Natural killer cell (primary cell): ENCODE data around the gene PLCH1.

DNA sequence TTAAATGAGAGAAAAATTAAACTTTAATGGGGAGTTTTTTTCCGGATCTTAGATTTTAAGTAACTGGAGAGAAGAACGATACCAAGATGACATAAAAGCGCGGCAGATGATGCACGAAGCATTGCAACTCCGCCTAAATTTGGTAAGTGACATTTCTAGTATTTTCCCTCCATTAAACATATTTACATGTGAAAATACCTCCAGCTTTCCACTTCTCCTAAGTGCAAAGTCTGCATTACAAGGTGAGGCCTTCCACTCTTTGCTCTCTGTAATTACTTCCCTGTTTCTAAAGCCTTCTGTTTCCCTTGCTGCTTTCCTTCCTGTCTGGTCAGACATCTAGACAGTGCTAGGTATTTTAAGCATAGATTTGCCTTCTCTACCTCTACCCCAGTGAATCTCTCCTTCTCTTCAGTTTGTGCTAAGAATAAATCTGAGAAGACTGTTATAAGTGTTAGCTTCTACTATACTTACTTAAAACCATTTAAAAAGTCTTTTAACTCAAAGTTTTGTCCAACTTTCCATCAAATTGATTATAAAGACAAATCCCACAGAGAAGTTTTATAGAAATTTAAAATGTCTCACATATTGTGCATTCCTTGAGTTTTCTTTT is 1.8 kb downstream of the P2RY12 start:
- PRO-cap = no peak

DNA sequence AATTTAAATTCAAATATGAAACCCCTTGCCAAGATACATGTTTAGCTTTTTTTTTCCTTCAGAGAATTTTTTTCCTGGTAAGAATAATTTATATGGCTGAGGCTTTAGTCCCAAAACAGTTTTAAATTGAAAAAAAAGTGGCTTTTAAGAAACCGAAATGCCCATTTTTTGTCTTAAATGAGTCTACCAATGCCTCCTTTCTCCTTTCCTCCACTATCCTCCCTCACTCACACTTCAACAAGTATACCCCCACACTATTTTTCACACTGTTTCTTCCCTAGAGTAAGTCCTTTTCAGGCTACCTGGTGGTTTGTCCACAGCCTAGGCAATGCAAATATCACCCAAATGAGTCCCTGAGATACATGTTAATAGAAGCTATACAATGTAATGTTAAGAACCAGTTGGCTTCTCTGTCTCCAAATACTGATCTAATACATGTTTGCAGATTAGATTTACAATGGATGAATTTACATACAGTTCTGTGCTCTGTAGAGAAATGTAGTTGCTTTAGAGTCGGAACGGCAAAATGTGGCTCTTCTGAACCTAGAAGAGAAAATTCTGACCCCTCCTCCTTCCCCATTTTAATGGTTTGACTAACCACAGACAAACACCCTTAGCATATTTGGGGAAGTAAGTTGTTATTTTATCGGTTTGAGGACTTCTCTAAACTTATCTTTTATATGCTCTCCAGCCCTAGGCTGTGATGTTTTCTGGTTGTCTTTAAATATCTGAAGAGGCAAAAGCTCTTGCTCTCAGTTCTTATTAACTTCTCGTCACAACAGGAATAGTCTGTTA is 63.6 kb upstream of the MBNL1 start:
- PRO-cap = unidirectional peak, minus-strand start at position 530 of the sequence

DNA sequence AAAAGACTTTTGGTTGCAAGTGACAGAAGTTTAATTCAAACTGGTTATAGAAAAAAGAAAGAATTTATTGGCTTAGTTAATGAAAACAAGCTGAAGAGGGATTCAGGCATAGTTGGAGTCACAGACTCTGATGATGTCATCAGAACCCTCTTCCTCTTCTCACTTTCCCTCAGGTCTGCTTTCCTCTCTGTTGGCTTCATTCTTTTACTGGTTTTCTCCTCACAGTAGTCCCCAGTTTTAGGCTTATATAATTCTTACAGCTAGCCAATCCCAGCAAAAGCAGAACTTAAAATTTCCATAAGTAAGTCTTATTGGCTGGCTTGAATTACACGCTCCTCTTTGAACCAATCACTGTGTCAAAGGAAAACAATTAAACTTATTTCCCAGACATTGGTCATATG is 31.9 kb upstream of the MBNL1 start:
- PRO-cap = no peak

DNA sequence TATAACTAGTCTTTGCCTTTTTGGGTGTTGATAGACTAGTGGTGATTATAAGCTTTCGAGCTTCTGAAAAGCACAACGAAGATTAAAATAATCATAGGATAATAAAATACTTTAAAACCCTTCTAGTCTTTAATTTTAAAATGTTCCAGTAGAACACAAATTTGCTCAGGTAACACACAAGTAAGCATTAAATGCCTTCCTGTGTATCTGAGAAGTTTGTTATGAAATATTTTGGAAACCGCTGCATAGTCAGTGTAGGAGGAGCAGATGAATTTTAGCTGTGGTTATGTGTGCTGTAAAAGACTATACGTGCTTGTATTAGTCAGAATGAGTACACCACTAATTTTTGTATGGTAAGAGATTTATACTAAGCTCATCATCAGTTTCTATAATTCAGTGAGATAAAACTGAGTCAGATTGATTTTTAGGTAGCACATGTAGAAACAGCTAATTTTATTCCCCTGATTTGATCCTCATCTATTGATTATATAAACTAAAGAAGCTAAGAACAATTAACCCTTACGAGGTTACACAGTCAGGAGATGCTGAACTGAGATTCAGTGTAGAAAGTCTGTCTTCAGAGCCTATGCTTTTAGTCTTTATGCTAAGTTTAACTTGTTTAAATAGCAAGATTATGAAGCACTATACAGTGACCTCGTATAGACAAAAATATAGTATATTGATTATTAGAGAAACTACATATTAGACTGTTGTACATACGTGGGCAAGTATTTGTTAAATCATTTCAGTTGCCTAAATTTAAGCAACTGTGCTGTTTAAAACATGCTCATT is 41.3 kb downstream of the MBNL1 start:
- PRO-cap = no peak

DNA sequence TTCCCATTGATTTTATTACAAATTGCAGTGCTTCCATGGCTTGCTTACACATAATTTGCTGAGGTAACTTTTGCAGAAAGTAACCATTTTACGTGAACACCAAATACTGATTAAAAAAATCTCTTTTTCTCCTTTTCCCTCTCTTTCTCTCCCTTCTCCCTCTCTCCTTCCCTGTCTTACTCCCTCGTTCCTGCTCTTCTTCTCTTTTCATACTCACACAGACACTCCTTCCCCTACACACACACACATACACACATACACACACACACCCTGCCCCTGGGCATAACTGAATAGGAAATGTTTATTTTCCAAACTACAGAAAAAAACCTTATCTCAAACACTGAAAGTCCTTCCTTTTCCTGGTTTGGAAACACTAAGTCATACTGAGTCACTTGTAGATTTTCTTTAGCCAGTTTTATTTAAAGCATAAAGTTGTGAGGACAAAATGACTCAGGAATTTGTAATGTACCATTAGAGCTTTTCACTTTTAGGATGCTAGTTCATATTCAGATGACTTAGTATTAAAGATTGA is 62.3 kb downstream of the MBNL1 start:
- PRO-cap = no peak

DNA sequence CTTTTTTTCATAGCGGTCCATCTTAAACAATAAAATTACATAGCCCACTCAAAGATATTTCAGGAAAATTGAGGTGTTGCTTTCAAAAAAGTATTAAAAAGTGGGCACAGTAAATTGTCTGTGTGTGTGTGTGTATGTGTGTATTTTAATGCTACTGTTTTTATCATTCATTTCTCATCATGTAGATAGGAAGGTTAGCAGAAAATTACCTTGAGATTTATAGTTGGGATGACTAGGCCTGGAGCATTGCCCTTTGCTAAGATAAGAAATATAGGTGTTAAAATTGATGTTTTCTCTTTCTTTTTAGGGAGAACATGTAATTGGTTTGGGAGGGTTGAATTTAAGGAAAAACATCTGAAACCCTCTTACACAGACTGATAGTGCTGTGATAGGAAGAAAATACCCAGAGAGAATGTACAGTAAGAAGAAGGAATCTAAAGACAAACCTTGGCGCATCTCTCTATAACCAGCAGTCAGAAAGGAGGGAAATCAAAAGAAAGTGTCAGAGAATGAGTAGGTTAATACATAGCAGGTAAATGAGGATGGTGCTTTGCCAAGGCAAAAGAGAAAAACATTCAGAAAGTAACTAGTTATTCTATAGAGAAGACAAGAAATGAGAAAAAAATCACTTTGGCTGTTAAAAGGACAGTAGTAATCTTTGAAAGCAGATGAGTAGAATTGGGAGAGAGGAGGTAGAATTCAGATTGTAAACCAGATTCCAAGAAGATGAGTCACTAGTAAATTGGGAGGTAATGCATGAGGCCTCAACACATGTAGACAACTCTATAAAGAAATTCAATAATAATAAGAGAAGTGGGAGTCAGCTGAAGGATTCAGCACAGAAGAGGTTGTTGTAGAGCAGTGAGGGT is 81.1 kb downstream of the MBNL1 start:
- PRO-cap = no peak

GRCh38 chr3:152372505-152373620 is 104.1 kb downstream of the MBNL1 start:
- PRO-cap = no peak

GRCh38 chr3:152390510-152391017 is 121.8 kb downstream of the MBNL1 start:
- PRO-cap = no peak

GRCh38 chr3:152412677-152413052 is 143.9 kb downstream of the MBNL1 start:
- PRO-cap = no peak

GRCh38 chr3:152424065-152424975 is 155.6 kb downstream of the MBNL1 start:
- PRO-cap = no peak

DNA sequence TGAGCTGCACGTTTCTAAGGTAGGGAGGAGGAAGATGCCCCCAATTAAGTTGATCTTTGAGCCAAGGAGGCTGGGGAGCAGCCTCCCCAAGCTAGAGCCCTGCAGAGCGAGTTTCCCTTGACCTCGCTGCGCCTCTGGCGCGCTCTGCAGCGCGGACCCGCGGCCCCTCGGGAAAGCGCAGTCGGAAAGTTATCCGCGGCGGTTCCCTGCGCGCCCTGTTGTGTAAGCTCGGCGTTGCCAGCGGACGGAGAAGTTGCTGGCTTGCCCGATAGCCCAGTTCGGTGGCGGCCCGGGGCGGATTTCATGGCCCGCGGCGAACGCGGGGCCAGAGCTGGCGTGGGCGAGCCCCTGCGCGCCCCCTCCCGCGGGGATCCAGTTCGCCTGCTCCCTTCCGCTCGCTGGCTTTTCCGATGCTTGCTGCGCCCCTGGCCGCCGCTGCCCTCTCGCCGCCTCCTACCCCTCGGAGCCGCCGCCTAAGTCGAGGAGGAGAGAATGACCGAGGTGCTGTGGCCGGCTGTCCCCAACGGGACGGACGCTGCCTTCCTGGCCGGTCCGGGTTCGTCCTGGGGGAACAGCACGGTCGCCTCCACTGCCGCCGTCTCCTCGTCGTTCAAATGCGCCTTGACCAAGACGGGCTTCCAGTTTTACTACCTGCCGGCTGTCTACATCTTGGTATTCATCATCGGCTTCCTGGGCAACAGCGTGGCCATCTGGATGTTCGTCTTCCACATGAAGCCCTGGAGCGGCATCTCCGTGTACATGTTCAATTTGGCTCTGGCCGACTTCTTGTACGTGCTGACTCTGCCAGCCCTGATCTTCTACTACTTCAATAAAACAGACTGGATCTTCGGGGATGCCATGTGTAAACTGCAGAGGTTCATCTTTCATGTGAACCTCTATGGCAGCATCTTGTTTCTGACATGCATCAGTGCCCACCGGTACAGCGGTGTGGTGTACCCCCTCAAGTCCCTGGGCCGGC is 649 bp downstream of the P2RY1 start:
- PRO-cap = no peak

DNA sequence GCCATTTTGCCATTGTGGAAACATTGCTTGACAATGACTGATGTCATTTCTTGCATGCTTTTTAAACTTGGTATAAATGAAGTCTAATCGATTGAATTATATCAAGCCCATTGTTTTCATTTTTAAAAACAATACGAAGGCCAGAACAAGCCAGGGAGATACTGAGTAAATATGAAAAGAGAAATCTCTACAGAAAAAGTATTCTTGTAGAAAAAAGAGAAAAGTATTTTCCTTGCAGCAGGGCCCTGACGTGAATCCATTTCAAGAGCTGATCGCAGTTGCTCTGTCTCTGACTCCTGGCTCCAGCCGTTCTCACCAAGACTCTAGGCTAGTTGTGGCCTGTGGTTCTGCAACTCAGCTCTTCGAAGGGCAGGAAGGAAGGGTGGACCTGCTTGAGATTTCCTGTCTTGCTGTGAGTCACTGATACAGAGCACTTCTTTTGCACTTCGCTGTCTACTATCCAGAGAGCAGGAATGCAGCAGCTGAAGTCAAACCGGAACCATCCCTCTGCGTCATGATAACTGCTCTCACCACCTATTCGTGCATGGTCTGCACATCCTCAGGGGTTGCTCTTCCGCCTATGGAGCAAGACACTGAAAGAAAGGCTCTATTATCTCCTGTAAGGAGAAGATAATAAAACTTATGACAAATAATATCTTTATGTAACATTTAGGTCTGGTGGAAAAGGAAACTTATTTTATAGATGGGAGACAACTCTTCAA is 59.7 kb downstream of the RAP2B start:
- PRO-cap = bidirectional peak, plus-strand start at position 463 of the sequence, minus-strand start at position 336 of the sequence

DNA sequence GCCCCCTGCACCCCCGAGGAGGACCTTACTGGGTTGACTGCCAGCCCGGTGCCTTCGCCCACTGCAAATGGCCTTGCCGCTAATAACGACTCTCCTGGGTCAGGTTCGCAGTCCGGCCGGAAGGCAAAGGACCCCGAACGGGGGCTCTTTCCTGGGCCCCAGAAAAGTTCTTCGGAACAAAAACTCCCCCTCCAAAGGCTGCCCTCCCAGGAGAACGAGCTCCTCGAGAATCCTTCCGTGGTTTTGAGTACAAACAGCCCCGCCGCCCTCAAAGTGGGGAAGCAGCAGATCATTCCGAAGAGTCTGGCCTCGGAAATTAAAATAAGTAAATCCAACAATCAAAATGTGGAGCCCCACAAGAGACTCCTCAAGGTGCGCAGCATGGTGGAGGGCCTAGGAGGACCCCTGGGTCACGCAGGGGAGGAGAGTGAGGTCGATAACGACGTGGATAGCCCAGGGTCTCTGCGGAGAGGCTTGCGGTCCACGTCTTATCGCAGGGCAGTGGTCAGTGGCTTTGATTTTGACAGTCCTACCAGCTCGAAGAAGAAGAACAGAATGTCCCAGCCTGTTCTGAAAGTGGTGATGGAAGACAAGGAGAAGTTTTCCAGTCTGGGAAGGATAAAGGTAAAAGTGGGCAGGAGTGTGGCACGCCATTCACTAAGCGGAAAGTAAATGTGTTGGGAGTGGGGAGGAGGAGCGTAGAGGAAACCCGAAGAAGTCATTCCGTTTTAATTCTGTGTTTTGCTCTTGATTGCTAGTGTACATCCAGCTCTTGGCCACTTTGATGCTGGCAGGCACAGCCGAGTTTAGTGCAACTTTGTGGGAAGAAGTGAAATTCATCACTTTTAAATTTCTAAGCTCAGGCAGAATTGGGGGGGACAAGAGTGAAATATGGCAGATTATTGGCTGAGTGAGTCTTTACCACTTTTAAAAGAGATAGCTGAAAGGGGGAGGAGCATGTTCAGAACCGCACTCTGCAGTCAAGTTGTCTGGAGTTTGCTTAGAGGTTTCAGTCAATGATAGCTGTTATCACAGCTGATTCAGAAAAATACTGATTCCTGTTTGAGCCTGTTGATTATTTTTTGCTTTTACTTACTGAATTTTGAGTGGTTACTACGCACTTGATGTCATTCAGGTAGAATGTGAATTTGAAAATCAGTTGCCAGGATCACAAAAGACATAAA is 1.7 kb downstream of the ARHGEF26 start:
- PRO-cap = no peak

- PRO-cap = no peak
Observed at GRCh38 chr3:154129460-154129769, 8.2 kb downstream of the ARHGEF26 start.

DNA sequence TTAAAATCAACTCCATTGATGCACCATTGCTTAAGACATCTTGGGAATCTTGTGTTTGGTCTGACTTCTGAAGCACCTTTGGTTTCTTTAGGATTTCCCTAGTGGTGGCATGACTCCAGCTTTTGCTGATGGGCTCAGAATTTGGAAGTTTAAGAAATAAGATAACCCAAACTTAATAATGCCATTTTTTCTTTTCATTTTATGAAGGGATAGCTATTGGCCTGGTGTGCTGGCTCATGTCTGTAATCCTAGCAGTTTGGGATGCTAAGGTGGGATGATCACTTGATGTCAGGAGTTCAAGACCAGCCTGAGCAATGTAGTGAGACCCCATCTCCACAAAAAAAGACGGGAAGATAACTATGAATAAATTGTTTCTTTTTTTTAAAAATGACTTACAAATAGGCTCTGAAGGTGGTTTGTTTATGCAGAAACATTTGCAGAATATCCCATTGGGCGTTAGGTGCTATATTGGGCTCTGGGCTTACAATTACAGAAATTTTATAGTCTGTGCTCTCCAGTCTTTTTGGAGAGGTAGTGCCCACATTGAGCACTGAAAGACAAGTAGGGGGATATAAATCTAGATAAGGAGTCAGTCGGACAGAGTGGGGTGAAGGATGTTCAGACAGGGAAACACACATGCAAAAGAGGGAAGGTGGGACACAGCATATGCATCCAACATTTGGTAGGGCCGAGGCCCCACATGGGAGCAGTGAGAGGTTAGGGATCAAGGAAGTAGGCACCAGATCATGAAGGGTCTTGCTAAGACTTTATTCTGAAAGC is 92.4 kb downstream of the ARHGEF26 start:
- PRO-cap = no peak

DNA sequence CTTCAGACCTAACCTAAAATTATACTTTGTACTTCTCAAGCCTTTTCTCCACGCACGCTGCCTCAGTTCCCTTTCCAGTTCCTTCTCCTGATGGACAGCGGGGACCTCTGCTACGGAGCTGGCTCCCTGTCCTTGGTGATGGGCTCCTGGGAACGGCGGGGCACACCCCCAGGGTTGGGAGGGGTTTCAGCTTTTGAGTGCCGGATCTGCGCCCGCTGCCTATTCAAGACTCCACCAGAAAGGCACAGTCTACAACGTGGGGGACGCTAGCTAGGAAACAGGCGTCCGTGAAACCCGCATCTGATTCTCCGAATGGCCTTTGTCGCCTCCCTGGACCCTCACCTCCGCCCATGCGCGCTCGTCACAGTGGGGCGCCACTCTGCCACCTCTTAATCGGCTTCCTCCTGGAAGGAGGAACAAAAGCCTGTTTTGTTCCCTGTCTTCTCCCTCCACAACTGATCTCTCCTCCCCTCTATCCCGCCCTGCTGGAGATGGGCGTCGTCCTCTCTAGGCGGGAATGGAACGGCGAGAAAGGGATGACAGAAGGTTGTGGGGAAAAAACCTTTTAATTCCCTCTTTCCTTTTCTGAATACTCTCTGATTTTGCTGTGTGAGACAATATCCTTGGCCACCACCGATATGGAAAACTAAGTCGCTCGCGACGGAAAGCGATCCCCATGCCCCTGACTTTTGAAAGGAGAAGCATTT is 2.1 kb downstream of the GPR149 start:
- PRO-cap = no peak

DNA sequence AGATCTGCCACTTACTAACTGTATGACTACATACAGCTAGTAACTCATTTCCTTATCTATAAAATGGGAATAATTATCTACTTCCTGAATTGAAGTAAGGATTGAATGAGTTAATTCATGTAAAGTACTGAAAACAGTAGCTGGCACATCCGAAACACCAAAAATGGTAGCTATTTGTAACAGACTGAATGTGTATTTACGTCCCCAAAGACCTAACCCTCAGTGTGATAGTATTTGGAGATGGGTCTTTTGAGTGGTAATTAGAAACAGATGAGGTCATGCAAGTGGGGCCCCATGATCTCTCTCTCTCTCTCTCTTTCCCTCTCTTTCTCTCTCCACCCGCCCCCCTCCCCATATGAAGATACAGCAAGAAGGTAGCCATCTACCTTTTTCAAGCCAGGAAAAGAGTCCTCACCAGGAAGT is 146.2 kb downstream of the PLCH1 start:
- PRO-cap = no peak

DNA sequence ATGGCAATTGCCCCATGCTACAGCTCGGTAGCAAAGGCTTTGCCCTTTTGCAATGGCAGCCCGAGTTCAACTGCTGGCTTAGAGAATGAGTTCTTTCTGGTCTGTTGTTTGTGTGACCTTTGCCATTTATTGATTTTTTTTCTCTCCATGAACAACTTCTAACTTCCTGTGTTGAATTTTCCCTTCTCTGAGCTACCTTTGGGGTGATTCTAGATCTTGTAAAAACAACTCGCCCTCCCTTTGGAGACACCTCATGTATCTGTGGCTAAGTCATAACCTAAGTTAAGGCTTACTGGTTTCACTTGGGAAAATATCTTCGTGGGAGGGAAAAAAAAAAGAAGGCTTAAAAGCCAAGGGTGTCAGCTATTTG is 139.2 kb downstream of the PLCH1 start:
- PRO-cap = no peak

DNA sequence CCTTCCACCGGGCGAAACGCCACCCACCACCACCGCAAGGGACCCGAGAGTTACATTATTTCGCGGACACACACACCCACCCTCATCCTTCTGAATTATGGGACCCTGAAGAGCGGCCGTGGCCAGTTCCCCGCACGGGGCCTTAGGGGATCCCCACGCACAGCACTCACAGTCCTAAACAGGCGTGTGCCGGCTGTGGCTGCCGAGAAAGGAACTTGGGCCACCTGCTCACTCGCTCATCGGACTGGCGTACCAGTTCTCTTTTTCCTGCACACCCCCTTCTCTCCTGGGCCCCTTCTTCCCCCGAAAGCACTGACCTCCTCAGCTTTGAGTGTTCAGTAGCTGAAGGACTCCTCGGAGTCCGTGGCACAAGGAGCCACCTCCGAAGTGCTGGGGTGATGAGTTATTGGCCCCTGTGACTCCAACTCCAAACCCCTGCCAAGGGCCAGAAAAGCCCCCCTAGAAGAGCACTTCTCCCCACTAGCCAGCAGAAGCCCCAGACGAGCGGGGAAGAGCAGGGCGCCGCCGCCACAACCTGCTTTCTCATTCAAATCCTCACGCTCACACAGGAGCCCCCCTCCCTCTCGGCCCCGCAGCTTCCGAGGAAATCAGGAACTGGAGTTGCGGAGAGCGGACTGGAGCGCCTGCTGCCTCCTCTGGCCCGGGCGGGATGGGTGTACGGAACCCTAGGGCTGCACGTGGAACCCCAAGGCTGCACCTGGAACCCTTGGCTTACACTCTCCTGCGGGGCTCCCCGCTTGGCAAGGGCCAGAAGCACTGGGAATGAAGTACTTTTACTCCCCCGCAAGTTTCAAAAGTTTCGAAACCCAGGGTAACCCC is at the start of gene PLCH1:
Gene PLCH1 (minus strand): TSS at position 549 of the 840 bp plus-strand sequence.
- PRO-cap = no peak

GRCh38 chr3:155862629-155863047 is 7.8 kb upstream of the GMPS start:
- PRO-cap = unidirectional peak, minus-strand start at chr3:155862728